Fallopian tube (tissue), 1 donor: ENCODE data around the gene DNER.

GRCh38 chr2:226839136-226839588 lies 3.3 kb downstream of the RHBDD1 start:
- PRO-cap: no peak

GRCh38 chr2:226944469-226945146 lies 108.8 kb downstream of the RHBDD1 start:
- PRO-cap: no peak

DNA sequence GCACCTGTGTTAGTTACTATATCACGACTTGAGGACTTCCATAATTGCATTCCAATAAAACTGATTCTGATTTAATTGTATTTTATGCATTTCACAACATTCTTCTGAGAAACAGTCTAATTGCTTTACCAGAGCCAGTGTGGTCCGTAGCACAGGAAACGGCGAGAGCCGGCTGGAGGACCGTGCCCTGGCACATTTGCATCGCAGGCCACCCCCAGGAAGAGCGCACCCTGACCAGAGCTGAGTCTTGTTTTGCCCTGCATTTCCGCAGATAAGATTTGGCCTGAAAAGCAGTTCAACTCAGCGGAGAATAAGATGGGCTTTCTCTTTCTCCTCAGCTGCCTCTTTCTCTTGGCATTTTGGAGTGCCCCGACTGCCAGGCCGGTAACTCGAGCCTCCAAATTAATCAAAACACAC lies 593 bp downstream of the COL4A4 start:
- PRO-cap: no peak

- PRO-cap: no peak
These were observed 13.9 kb downstream of the MFF start for GRCh38 chr2:227338970-227339418.

GRCh38 chr2:227507778-227508282 lies 35.9 kb downstream of the AGFG1 start:
- PRO-cap: no peak

GRCh38 chr2:228179968-228181162 lies 1.1 kb downstream of the SPHKAP start:
- PRO-cap: no peak

GRCh38 chr2:228768859-228769379 lies 502.2 kb downstream of the PID1 start:
- PRO-cap: no peak

DNA sequence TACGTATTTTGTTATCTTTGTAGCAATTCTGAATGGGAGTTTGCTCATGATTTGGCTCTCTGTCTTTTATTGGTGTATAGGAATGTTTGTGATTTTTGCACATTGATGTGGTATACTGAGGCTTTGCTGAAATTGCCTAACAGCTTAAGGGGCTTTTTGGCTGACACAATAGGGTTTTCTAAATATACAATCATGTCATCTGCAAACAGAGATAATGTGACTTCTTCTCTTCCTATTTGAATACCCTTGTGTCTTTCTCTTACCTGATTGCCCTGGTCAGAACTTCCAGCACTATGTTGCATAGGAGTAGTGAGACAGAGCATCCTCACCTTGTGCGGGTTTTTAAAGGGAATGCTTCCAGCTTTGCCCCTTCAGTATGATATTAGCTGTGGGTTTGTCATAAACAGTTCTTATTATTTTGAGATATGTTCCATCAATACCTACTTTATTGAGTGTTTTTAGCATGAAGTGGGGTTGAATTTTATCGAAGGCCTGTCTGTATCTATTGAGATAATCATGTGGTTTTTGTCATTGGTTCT lies 192.9 kb downstream of the PID1 start:
- PRO-cap: no peak

GRCh38 chr2:229104531-229105061 lies 166.5 kb downstream of the PID1 start:
- PRO-cap: no peak

- PRO-cap: no peak
These were observed 153.5 kb downstream of the PID1 start for GRCh38 chr2:229117267-229118256.

- PRO-cap: no peak
These were observed 29.2 kb upstream of the PID1 start for GRCh38 chr2:229300358-229300712.

DNA sequence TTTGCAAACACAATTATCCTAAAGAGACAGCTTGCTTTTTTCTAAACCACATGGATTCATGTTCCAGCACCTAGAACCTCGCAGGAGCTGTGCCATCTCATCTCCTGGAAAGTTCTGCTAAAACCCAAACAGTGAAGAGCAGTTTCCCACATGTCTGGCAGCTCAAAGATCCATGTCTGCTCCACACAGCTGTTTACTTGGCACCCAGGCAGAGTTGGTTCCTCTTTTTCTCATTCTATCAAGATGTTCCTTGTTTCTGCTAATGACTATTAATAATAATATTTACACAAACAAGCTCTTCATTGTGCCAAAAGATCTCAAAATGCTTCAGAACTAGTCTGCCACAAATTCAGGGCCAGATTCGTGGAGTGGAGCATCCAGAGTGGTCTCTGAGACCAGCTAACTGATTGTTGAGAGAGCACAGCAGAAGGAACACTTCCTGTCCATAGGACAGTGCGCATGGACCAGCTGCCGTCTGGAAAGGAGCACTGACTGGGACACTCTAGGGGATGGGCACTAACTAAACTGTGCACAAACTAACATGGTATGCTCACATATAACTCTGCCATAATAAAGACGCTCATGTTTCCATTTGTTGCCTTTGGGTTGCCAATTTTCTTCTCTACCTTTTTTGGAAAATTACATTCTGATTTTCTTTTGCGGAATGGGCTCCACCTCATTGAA lies 30.3 kb upstream of the PID1 start:
- PRO-cap: no peak

DNA sequence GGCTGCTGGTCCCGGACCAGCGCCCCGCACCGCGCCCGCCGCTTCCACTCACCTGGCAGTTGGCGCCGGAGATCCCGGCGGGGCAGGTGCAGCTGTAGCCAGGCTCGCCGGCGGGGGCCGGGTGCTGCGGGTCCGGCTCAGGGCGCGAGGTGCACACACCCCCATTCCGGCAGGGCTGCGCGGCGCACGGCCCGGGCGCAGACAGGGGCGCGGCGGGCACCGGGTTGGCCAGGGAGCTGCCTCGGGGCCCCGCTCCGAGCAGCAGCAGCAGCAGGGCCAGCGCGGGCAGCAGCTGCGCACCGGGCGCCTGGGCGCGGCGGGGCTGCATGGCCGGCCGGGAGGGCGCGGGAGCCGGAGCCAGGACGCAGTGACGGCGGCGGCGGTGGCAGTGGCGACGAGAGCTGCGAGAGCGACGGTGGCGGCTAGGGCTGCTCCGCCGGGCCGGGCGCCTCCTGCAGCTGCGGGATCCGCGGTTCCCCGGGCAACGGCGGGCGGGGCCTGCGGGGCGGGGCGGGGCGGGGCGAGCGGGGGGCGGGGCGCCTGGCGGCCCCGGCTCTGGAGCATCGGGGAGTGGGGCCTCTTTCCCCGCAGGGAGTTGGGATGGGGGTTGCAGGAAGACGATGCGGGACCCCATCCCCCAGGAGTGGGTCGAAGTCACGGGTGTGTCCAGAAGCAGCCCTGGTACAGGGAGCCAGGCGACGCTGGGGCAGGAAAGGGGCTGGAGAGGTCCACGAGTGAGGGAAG lies at the start of gene DNER:
Gene DNER (minus strand): TSS at position 460 of the 744 bp plus-strand sequence.
- PRO-cap: no peak

DNA sequence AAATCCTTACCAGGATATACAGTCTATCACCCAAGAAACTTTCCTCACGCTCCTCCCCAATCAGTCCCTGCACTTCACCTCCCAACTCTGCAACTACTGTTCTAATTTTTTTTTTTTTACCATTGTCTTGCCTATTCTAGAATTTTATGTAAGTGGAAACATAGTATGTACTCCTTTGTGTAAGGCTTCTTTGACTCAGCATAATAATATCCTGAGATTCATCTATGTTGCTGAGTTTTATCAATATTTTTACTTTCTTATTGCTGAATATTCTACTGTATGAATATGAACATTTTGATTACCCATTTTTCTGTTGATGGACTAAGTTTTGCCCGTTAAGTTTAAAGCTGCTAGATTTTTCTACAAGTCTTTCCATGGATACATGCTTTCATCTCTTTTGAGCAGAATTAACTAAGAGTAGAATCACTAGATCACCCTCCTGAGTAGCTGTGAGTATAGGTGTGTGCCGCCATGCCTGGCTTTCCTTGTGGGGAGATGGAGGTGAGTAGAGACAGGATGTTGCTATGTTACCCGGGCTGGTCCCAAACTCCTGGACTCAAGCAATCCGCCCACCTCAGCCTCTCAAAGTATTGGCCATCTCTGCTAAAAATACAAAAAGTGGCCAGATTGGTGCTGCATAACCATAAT lies 28.3 kb downstream of the TRIP12 start:
- PRO-cap: no peak

GRCh38 chr2:229902431-229902931 lies 19.3 kb downstream of the TRIP12 start:
- PRO-cap: no peak

DNA sequence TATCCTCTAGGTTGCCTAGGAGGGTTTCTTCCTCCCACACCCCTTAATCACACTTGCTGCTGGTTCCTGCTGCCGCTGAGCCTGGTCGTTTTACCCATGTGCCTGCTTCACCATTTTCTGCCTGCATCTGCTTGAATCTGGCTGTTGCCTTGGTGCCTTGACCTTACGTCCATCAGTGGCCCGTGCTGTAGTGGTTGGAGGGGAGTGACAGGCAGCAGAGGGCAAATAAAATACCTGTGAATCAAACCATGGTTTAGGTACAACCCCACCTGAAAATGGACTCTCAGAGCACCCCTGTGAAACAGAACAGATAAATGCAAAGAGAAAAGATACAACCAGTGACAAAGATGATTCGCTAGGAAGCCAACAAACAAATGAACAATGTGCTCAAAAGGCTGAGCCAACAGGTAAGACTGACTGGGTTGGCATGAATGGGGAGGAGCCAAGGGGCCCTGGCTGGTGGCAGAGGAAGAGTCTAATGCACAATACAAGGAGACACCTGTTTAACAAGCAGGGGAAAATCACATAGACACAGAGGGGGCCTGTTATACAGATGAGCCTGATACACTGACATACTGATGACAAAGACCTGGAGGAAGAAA lies 33.4 kb downstream of the SP100 start:
- PRO-cap: no peak

DNA sequence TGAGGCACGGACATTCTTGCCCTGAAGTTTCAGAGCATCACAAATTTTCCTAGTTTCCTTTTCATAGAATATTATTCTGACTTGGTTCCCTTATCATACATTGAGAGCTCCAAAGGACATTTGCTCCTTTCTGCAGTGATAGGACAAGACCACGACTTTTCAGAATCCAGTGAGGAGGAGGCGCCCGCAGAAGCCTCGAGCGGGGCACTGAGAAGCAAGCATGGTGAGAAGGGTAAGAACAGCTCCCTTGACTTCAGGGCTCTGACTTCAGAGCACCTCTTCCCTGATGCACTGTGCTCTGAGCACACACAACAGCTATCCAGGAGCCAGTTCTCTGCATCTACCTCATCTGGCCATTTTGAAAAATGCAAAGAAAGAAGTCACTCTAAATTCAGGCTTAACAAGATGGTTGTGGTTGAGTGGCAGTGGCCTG lies 51.0 kb downstream of the SP100 start:
- PRO-cap: no peak

DNA sequence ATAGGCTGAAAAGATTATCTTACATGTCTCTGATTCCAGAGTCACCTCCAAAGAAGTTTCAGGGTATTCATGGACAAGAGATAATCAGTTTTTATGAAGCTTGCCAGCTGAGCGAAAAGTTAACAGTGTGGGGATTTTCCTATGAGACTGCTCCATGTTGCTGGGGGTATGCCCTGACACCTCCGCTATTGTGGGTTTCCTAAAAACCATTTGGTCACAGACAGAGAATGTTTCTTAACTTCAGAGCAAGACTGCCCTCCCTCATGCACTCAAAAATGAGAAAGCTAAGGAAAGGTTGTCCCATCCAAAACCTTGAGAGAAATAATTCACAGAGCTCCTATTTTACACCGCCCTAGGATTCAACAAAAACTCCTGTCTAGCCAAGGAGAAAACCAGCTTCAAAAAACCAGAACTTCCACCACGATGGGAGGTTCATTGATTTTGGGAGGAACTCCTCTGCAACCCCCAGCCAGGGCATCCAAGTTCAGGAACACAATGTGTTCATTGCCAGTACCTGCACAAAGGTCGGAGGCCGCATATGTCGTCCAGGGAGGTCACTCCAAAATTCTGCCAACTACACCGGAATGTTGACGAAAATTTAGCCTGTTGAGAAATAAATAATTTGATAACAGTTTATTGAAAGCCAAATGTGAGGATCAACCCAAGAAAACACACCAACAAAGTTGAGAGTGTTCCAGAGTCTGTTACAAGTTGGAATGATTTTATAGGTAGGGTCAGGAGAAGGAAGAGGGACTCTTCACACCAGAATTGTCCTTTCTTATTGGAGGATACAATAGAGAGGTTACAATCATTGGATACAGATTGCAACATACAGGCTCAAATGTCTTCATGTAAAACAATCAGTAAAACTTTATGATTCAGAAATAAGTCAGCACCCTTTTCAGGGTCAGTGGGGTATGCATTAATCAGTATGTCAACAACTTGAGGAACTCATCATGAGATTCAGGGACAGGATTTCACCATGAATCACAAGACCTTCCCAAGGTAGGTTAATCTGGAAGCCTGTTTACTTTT lies 104.4 kb downstream of the SP100 start:
- PRO-cap: no peak

- PRO-cap: bidirectional peak, plus-strand start at chr2:230713549, minus-strand start at chr2:230713511; unidirectional peak, minus-strand start at chr2:230714251
These were observed 1.0 kb downstream of the CAB39 start for GRCh38 chr2:230713368-230714406.

DNA sequence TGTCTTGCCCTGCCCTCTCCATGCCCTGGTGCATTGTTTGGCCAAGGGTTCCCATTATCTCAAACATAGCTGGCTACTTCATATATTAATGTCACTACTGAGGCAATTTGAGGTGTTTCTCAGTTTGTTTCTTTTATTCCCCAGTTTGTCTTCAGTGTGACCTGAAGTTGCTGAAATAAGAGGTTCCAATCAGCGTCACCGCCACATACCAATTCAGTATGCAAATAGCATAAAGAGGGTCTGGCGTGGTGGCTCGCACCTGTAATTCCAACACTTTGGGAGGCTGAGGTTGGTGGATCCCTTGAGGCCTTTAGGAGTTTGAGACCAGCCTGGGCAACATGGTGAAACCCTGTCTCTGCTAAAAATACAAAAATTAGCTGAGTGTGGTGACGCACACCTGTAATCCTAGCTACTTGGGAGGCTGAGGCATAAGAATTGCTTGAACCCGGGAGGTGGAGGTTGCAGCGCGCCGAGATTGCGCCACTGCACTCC lies 11.1 kb downstream of the CAB39 start:
- PRO-cap: no peak